Mesenteric fat pad (tissue), 1 donor: ENCODE measurements around the gene FGFR4.

DNA sequence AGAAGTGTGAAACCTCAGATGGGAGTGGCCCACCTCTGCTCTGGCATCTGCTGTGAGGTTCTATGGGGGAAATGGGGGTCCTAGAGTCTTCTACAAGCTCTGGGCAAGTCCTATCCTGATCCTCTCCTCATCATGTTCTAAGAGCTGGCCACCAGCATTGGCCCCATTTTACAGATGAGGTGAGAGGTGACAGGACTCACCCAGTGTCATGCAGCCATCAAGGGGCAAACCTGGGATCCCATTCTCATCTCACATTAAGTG, 3.9 kb upstream of the RNF44 start:
- PRO-cap, result no peak

DNA sequence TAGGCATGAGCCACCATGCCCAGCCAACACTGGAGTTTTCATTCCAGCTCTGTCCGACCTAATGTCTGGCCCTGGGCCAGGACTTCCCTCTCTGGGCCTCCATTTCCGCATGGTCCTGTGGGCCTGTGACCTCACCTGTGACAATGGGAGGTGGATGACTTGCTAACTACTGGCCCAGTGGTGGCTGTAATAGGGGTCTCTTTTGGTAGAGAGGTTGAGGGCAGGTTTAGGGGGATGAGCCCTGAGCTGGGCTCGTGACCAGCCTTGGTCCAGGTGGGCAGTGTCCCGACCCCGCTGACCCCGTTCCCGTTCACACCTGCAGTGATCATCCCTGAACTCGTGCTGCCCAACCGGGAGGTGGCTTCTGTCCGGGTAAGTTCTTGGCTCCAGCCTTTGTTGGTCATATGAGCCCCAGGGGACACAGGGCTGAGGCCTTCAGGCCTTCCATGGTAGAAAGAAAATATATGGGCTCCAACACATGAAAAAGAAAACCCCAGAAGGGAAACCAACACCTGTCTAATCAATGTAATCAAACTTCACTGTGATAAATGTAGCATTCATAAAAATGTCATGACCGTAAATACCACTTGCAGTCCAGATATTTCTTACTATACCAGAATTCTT, 23.4 kb downstream of the GPRIN1 start:
- PRO-cap, result no peak

- PRO-cap, result no peak
Measured at GRCh38 chr5:176657123-176657513, 9.8 kb downstream of the TSPAN17 start.

DNA sequence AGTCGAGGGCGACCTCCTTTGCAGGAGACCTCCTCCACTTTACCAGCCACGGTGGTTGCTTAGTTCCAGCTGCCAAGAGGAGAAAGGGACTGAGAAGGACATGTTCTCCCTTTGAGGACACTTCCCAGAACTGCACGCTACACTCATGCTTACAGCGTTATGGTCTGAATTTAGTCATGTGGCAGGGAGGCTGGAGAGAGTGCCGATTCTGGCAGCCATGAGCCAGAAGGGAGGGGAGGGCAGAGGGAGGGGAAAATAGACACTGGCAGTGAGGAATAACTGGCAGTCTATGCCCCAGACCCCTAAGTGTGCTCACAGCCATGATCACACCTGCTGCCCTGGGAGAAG, 47.8 kb downstream of the TSPAN17 start:
- PRO-cap, result no peak

GRCh38 chr5:176810705-176811269, 428 bp downstream of the UNC5A start:
- PRO-cap, result no peak

- PRO-cap, result no peak
Measured at GRCh38 chr5:177086768-177087680, at the start of gene FGFR4. FGFR4 (plus strand) TSS chr5:177086915.

GRCh38 chr5:177131592-177132177, 1.9 kb upstream of the NSD1 start:
- PRO-cap, result no peak

GRCh38 chr5:177132178-177133122, 1.1 kb upstream of the NSD1 start:
- PRO-cap, result no peak

- PRO-cap, result no peak
Measured at GRCh38 chr5:177209520-177210012, 76.0 kb downstream of the NSD1 start.

- PRO-cap, result no peak
Measured at GRCh38 chr5:177304155-177304928, 743 bp downstream of the PRELID1 start.

- PRO-cap, result no peak
Measured at GRCh38 chr5:177306820-177307318, 3.3 kb downstream of the PRELID1 start.

DNA sequence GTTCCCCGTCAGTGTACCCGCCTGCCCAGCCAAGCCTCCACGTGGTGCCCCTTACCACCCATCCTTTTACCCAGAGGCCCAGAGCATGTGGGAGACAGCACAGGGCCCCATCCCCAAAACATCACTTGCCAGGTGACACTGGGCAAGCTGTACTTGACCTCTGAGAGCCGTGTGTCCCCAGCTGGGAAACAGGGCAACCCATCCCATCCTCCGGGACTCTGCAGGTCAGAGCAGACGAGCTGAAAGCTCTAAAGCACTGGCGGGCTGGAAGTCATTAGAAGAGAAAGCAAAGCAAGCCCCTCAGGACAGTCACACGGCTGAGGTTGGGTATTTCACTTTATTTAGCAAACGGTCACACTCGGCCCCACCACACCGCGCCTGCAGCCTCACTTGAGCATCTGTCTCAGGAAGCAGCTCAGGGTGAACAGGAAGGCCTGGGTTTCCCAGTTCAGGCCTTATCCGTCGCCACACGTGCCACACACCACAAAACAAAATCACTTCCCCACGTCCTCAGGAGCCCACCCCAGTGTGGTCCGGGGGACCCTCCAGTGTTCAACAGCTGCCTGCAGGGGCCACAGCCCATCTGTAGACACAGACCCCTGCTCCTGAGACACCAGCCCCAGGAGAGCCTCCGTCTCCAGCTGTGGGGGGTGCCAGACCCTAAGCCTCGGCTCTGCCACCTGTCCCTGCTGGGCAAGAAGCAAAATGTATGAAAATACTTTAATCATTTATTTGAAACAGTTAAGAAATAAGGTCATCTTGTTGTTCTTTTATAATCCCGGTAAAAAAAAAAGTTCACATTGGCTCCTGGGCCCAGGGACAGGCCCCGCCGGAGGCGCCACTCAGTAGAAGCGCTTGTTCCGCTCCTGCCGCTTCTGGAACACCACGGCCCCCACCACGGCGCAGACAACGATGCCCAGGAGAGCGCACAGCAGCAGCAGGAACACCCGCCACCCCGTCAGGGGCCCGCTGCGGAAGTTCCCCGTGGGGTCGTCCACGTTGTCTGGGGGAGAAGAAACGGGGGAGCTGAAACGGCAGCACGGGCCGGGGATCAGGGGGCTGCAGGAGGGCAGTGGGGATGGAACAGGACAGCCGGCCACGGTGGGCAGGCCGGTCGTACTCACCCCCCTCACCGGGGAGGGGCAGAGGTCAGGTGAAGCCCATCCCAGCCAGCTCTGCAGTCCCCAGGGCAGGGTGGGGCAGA, 19.8 kb downstream of the LMAN2 start:
- PRO-cap, result no peak

DNA sequence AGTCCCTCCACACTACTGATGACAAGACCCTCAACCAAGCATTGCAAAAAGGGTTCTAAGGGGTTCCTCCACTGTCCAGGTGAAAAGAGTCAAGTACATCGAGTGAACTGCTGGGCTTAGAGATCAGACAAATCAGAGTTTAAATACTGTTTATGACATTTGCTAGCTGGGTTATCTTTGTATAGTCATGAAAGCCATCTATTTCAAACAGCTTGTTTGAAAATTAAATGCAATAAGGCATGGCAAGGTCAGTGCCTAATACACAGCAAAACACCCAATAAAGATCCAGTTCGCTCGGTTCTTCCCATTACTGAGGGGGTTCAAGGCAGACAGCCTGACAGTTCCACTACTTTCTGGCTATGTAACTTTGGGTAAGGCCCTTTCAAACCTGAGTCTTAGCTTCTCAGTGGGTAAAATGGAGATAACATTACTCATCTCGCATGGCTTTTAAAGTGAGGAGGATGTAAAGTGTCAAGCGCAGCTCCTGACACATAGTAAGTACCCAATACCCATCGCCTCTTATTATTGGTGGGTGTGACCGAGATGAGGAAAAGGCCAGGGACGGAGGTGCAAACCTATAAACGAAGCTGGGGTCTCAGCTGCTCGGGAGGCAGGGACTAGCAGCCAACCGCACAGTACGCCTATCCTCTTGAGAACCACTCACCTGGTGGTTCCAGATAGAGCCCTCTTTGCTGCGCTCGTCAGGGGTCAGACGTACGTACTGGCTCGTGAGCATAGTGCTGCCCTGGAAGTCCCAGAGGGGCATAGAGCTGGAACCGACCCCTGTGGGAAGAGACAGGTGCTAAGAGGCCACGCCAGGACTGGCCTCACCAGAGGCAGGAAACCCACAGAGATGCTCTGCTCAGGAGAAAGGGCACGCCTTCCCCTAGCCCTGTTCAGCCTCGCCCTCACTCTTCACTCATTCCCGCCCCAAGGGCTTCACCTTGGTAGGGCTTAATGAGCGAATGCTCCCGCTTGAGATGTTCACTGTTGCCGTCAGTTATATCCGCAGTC, 652 bp downstream of the LMAN2 start:
- PRO-cap, result no peak

DNA sequence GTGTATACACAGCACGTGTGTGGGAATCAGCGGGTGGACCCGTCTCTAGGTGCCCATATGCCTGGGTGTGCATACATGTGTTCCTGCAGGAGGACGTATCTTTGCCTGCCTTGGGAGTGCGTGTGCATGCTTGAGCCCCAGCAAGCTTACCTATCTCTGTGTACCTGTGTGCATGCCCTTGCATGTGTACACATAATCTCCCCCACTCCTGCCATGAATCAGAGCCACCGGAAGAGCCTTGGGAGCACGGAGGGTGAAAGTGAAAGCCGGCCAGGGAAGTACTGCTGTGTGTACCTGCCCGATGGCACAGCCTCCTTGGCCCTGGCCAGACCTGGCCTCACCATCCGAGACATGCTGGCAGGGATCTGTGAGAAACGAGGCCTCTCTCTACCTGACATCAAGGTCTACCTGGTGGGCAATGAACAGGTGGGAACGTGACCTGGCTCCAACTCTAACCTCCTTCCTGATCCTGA, 10.8 kb downstream of the RGS14 start:
- PRO-cap, result no peak

DNA sequence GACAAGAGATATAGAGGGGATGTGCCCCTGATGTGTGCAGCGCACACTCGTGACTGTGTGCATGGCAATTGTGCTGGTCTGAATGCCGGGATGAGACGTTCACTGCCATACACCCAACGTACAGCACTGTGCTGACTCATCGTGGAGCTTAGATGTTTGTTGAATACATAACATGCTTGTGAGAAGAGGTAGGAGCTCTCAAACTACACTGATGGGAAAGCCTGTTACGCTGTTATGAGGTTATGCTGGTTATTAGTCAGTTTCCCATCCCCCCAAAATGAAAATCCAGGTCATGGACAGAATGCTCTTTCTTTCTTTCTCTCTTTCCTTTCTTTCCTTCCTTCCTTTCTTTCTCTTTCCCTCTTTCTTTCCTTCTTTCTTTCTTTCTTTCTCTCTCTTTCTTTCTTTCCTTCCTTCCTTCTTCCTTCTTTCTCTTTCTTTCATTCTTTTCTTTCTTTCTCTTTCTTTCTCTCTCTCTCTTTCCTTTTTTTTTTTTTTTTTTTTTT, 4.8 kb upstream of the SLC34A1 start:
- PRO-cap, result no peak

- PRO-cap, result no peak
Measured at GRCh38 chr5:177405889-177406088, 3.6 kb downstream of the F12 start.

GRCh38 chr5:177425545-177426471, 668 bp upstream of the GRK6 start:
- PRO-cap, result bidirectional peak, plus-strand start at chr5:177426062, minus-strand start at chr5:177425914

- PRO-cap, result no peak
Measured at GRCh38 chr5:177455963-177456127, 9.2 kb downstream of the PRR7 start.

DNA sequence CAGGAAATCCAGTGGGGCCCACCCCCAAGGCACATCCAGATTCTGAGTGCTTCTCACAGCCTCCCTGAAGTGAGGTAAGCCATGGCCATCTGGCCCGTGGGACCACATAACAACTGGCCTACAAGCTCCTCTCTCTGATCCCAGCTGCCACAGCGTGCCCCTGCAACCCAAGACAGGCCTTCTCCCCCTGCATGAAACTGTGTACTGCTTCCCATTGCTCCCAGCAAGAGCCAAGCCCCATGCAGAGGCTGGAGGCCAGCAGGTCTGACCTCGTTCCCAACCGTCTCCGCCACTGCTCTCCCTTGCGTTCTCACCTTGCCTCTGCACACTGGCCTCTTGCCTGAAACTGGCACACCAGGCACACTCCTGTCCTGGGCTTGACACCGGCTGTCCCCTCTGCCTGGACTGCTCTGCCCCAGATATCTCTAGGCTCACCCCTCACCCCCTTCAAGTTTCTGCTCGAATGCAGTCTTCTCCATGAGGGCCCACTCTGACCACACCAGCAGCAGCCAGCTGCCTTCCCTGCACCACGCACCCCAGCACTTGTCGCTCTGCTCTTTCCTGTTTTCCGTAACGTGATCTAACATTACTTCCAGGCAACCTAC, 11.2 kb upstream of the DBN1 start:
- PRO-cap, result no peak

DNA sequence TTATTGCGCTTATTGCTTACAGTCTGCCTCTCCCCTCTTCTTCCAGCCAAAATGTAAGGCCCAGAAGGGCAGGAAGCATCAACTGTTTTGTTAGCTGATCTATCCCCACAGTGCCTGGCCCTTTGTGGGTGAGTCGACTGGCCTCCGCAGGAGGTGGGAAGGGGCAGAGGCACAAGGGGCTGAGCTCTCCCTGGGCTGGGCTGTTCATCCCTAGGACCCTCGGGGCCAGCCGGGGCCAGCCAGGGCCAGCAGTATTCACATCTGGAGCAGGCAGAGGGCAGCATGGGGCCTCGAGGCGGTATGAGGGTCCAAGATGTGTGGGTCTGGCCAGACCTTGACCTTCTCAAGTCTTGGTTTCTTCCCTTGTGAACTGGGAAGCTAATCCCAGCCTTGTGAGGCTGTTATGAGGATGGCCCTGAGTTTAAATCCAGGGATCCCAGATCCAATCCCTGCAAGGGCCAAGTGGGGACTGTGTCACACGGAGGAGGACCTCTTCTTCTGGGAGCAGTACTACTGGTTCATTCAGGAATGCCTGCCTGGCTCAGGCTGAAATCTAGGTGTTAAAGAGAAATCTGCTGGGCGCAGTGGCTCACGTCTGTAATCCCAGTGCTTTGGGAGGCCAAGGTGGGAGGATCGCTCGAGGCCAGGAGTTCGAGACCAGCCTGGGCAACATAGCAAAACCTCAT, 11.8 kb upstream of the DBN1 start:
- PRO-cap, result no peak